Mesangial cell (primary cell): ENCODE measurements around the gene COL13A1.

- RAMPAGE, long total RNA: no peak
These were observed 47.6 kb downstream of the TACR2 start for GRCh38 chr10:69368830-69369764.

- RAMPAGE, long total RNA: no peak
These were observed 34.3 kb downstream of the TACR2 start for GRCh38 chr10:69382382-69382947.

DNA sequence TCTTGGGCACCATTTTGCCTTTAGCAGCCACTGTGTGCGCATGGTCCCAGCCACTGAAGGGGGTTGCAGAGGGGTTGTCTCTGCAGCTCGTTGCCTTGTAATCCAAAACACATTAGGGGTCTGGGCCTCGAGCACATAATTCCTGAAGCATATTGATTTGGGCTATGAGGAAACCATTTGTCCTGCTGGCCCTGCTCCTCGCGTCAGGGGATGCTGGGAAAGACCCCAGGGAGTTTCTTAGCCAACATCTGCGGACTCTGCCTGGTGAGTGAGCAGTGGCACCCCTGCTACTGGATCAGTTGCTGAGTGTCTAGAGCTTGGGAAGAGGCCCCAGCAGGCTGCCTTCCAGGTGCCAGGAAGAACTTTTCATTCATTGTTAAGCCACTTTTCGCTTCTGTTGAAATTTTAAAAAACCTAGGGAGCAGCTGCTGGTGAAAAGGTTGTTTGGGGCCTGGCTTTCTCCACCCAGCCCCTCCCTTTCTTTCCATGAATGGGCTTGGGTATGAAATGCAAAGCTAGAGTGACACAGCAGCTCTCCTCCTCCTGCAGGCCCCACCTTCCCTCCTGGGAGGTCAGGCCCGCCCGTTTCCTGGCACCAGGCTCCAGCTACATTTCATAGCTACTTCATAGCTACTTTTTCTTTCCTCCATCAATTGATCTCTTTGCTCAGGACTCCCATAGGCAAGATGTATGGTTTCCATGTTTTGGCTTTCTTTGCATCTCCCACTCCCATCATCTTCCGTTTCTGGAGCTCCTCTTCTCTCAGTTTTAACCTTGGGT lies 26.8 kb downstream of the TACR2 start:
- RAMPAGE, long total RNA: no peak

- RAMPAGE, long total RNA: no peak
These were observed 5.2 kb upstream of the TACR2 start for GRCh38 chr10:69421747-69422539.

DNA sequence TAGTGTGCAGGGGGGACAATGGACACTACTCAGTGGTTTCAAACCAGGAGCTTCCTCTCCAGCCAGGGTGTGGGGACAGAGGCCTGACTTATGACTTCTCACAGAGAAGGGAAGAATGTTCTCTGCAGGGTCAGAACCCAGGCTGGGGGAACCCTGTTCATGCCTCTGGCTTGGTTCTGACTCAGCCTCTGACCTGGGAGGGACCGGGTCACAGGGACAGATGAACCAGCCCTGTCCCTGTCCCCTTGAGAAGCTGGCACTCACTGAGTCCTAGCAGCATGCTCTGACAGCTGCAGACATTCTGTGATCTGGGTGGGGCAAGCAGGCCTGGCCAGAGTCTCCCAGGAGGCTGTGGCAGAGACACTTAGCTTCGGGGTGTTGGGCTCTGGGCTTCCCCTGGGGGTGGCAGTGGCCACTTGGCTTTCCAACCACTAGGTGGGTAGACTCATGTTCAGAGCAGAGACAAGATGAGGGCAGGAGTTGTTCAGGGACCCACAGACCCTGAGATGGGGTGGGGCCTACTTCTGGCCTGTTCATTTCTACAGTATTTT lies 13.6 kb downstream of the TSPAN15 start:
- RAMPAGE, long total RNA: no peak

DNA sequence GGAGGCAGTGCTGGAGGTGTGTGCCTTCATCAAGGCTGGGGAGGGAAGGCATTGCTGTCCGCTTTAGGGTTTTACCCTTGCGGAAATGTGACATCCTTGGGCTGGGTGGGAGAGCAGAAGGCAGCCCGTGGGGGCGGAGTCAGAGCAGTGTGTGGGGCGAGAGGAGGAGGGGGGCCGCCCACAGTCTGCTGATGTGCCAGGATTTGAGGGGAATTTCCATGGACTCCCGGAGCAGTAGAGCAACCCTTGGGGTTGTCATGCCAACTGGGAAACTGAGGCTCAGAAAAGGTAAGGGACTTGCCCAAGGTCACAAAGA lies 22.1 kb downstream of the TSPAN15 start:
- RAMPAGE, long total RNA: no peak

DNA sequence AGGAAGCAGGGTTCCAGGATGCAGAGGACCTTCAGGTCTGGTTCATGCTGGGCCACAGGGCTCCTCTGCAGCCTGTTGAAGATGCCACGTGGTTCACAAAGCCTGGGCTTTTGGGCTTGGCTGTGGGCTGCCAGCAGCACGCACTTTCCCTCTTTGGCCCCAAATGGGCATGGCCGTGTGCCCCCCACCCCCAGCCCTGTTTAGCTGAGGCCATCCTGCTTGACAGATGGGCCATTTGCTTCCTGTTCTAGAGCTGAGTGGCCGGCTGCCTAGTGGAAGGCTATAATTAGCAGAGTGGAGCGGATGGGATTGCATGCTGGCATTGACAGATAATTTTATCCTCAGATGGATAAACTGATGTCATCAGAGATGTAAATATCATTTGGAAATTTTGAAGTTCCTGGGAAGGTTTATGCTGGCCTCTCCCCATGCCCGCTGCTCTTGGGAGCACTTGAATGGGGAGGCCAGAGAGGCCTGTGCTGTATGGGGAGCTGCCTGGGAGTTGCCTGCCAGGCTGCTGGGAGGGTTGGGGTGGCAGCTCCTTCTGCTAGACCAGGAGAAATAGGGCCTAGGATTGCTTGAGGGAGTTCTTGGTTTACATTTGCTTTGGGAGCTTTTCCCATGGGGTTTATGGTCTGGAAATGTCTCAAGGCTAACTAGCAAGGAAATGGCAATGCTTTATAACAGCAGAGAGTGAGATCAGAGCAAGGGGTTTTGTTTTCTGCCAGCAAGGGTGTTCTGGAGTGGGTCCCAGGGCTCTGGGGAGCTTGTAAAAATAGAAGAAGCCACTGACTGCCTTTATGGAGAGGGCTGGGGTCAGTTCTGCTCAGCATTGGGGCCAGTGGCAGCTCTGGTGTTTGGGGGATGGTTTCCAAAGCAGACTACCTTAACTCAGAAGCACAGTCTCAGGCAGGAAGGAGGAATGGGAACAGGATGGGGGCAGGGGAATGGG lies 28.4 kb downstream of the TSPAN15 start:
- RAMPAGE, long total RNA: no peak

DNA sequence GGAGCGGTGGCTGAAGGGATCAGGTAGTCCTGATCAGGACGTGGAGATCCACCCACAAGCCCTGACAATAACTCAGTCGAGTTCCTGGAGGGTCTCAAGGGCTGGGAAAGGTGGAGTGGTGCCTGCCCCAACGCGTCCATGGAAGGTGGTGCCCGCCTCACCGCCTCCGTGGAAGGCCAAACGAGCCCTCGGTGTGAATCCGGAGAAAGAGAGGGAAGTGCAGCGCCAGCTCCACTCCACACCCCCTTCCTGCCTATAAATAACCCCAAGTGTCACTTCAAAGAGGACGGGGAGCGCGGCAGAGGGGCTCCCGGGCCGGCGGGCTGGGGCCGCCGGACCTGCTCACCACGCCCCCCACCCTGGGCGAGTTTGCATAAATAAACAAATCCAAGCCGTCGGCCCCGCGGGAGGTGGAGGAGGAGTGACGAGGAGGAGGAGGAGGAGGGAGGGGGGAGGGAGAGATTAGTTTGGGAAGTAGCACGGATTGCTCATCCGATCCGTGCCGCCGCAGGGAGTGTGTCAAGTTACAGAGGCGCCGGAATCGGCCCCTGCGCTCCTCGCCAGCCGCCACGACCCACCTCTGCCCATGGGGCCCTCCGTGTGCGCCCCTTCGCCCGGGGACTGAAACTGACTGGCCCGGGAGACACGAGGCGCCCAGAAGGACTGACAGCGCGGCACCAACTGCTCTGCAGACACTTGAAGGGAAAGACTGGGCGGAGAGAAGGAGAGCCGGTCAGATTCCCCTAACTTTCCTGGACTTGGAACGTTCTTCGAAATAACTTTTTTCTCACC lies at the start of gene COL13A1:
Gene COL13A1 (plus strand): TSS at position 491 of the 792 bp plus-strand sequence.
- RAMPAGE, long total RNA: no peak

GRCh38 chr10:69898309-69899001 lies 96.7 kb downstream of the COL13A1 start:
- RAMPAGE, long total RNA: no peak

GRCh38 chr10:69901573-69902118 lies 99.9 kb downstream of the COL13A1 start:
- RAMPAGE, long total RNA: no peak

GRCh38 chr10:69911839-69912060 lies 110.0 kb downstream of the COL13A1 start:
- RAMPAGE, long total RNA: no peak

- RAMPAGE, long total RNA: no peak
These were observed 337 bp downstream of the MACROH2A2 start for GRCh38 chr10:70052915-70053450.

- RAMPAGE, long total RNA: no peak
These were observed 2.3 kb downstream of the MACROH2A2 start for GRCh38 chr10:70054883-70055402.

- RAMPAGE, long total RNA: no peak
These were observed 548 bp downstream of the SAR1A start for GRCh38 chr10:70169535-70170397.

GRCh38 chr10:70217355-70217993 lies 15.8 kb downstream of the PPA1 start:
- RAMPAGE, long total RNA: no peak

DNA sequence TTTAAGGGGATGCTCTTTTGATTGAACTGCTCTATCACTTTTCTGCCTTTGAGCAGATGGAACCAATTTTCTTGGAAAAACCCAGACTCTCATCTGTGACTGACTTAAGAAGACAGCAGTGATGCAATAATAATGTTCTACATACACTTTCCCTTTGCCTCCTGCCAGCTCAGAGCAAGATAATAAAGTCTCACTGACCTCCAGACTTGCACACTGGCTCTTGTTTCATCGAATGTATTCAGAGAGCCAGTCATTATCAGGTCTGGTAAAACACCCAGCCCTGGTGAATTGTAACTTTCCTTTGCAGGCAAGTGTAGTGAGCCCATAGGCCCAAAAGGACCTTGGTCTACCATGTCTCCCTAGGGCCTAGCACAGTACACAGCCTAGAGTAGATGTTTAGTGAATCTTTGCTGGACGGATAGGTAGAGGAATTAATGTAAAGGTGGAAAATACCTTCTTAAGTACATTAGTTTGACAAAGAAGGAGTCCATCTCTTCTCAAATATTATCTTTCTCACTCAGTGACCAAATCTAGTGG lies 1.9 kb upstream of the PPA1 start:
- RAMPAGE, long total RNA: no peak

DNA sequence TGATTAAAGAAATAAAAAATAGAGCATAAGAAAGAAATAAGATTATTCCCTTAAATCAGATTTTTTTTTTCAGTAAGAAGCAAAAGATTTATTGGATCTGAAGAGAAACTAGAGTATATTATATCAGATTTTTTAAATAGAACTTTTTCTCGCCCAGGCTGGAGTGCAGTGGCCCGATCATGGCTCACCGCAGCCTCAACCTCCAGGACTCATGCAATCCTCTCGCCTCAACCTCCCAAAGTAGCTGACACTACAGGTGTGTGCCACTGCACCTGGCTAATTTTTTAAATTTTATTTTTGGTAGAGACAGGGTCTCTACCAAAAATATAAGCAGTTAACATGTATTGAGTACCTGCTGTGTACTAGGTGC lies 11.4 kb downstream of the LRRC20 start:
- RAMPAGE, long total RNA: no peak

GRCh38 chr10:70378012-70378641 lies 4.3 kb downstream of the LRRC20 start:
- RAMPAGE, long total RNA: no peak

GRCh38 chr10:70381391-70381810 lies 1.0 kb downstream of the LRRC20 start:
- RAMPAGE, long total RNA: no peak

DNA sequence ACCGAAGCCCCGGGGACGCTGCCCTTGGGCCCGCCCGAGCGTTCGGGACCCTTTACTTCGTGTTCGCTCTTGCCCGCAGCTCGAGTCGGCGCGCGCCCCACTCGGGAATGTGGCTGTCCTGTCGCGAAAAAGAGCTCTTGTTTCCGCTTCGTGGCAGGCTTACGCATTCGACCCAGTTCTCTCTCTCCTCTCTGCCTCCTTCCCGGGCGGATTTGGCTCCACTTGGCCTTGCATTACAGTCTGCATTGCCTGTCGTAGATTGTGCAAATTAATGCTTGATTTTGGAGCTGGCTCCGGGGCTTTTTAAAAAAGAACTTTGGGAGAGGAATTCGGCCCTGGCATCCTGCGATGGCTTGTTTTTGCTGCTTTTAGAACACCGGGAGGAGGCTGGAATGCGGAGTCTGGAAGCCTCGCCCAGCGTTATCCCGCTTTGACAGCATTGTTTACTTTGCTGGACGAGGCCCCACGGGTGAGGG lies 741 bp downstream of the EIF4EBP2 start:
- RAMPAGE, long total RNA: no peak